ENCODE data around the genes GRID2IP, CCZ1B and PHF14.

DNA sequence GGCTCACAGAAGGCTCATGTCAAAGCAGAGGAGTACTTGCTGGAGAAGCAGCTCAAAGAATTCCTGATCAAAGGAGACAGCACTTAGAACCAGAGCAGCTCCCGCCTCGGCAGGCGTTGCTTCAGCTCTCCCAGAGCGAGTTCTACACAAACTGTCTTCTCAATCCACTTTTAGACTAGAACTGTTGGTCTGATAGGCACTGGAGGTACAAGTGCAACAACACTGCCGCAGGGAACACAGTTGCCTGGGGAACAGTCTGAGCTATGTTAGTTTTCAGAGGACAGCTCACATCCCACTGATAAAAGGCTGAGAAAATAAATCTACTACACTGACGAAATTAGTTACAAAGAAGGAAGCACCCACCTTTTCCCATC, 35.4 kb downstream of the CYTH3 start:
- RRBS: no CpG with 5 or more reads among the region's 6 CpGs

DNA sequence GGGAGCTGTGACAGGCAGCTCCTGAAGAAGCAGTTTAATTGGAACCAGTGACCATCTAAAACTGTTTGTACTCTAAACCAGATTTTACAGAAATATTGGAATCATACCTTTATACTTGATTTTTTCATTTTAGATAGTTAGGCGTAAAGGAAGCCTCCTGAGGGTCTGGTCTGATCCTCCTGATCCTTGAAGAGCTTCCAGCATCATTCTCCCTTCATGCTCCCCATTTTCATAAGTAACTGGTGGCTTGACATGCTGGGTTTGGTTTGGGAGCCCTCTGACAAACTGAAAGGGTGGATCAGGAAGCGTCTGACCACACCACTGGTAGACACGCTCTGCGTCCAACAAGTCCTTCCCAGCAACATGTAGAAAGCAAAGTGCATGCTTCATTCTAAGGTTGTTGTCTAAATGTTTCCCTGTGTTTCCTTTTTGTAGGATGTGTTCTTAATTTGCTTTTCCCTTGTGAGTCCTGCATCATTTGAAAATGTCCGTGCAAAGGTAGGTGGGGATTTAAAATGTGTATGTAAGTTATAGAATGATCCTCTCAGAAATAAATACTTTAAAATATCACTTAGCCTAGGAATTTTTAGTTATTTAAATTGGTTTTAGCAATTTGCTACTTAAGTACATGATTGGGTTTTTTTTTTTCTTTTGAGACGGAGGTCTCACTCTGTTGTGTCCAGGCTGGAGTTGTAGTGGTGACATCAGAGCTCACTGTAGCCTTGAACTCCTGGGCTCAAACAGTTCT, 25.5 kb downstream of the RAC1 start:
- RRBS: no CpG with 5 or more reads among the region's 6 CpGs

DNA sequence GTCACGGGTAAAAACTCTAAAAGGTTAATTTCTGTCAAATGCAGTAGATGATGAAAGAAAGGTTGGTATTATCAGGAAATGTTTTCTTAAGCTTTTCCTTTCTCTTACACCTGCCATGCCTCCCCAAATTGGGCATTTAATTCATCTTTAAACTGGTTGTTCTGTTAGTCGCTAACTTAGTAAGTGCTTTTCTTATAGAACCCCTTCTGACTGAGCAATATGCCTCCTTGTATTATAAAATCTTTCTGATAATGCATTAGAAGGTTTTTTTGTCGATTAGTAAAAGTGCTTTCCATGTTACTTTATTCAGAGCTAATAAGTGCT, 28.9 kb downstream of the RAC1 start:
- RRBS: no CpG with 5 or more reads among the region's 3 CpGs

DNA sequence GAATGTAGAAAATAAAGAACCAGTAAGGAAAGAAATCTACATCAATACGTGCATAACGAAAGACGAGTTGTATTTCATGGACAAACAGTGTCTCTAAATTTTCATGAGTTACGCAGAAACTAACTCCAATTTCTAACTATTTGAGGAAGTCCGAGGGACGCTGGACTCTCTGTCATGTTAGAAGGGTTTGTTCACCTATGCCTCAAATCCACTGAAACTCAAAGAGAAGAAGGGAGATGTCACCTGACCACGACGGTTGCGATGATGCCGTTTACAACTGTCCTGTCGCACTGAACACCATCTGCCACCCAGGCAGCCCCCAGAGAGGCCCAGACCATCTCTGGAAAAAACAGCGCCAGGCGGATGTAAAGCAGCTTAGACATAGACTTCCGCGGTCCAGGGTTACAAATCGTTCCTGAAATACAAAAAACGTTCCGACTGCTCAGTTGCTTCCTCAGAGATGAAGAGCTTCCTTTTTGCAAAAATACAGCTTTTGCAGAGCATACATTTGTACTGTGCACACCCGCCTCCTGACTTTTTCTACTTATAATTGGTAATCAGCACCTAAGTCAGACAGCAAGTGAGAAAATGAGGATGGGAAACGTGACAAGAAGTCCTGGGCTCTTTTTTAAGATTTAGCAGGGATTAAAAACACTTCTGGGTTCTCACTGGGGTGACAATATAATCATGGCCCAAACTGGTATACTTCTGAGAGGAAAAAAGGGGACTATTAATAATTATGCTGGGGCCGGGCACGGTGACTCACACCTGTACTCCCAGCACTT, 11.4 kb downstream of the DAGLB start:
- RRBS: no CpG with 5 or more reads among the region's 22 CpGs

- RRBS: 84% methylated on average over 6 of the region's 24 CpGs
Measured at GRCh38 chr7:6551180-6551565, at the start of gene GRID2IP. Gene GRID2IP, minus strand, starts transcription at chr7:6551461.

GRCh38 chr7:6636539-6636972, 562 bp upstream of the ZNF316 start:
- RRBS: 2% methylated on average over 4 of the region's 18 CpGs

DNA sequence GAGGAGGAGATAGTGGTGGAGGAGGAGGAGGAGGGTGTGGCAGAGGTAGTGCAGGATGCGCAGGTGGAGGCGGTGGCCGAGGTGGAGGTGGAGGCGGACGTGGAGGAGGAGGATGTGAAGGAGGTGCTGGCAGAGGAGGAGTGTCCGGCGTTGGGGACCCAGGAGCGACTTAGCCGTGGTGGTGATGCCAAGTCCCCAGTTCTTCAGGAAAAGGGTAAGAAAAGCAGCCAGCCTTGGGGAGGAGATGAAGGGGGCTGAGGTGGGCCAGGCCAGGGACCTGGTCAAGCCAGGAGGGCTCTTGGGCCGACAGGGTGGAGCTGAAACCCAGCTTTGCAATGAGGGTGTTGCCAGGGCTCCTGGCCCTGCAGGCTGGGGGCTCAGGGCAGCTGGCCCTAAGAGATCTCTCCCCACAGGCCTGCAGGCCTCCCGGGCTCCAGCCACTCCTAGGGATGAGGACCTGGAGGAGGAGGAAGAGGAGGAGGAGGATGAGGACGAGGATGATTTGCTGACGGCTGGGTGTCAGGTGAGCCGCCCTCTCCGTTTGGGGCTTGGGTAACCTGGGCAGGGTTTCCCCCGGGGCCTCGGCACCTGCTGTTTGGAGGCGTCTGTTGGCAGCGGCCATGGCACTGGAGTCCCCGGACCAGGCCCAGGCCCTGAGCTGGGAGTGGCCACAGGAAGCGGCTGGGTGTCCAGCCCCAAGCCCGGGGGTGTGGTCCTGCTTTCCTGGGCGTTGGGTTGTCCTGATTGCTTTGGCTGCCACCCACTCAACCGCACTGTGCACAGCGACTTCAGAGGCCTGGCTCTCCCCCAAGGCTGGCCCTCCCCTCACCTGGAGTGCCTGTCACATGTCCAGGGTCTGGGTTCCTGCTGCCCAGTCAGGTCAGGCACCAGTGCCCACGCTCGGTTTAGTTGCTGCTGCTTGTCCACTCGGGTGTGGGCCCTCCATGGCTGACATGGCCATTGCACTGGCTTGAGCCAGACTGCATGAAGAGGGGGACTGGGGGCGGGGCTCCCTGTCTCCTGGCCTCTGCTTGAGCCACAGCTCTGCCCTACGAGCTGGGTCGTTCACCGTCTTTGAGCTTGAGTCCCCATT, 5.8 kb downstream of the ZNF316 start:
- RRBS: 95% methylated on average over 7 of the region's 32 CpGs

- RRBS: no CpG with 5 or more reads among the region's 7 CpGs
Measured at GRCh38 chr7:6702802-6703502, 3.8 kb downstream of the ZNF12 start.

GRCh38 chr7:6825886-6826543, at the start of gene CCZ1B:
Gene CCZ1B, minus strand, starts transcription at chr7:6826275.
- RRBS: no CpG with 5 or more reads among the region's 61 CpGs

- RRBS: no CpG with 5 or more reads among the region's 5 CpGs
Measured at GRCh38 chr7:7688931-7689447, 29.4 kb downstream of the RPA3 start.

- RRBS: no CpG with 5 or more reads among the region's 2 CpGs
Measured at GRCh38 chr7:7919374-7919868, 49.2 kb upstream of the GLCCI1 start.

GRCh38 chr7:7972113-7972756, 3.6 kb downstream of the GLCCI1 start:
- RRBS: no CpG with 5 or more reads among the region's 8 CpGs

- RRBS: no CpG with 5 or more reads among the region's 2 CpGs
Measured at GRCh38 chr7:7996366-7997111, 27.9 kb downstream of the GLCCI1 start.

DNA sequence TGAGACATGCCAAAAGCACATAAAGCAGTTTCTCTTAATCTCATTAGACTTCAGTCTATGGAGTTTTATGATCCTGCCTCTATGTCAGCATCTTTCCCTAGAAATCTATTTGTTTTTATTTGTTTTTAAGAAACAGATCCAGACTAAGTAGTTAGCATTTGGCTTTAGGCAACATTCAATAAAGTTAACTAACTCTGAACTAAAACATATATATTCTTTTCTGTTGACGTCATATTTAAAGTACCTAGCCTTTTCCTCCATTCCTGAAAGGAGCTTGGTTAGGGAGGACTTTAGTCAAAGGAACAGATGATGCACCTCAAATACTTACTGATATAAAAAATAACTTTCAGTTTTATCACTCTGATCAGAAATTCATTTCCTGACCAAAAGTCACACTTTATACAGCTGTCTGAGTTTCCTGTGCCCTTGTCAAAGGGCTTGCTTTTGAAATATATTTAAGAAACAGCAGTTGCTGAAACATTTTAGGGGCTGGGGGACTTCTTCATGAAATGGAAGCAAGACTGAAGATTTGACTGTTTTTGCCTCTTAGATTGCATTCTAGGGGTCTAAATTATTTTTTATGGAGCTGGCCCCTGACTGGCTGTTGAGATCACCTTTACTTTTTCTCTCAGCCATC, 46.5 kb downstream of the GLCCI1 start:
- RRBS: no CpG with 5 or more reads among the region's 1 CpG

GRCh38 chr7:8214220-8215121, 47.5 kb downstream of the ICA1 start:
- RRBS: no CpG with 5 or more reads among the region's 12 CpGs

DNA sequence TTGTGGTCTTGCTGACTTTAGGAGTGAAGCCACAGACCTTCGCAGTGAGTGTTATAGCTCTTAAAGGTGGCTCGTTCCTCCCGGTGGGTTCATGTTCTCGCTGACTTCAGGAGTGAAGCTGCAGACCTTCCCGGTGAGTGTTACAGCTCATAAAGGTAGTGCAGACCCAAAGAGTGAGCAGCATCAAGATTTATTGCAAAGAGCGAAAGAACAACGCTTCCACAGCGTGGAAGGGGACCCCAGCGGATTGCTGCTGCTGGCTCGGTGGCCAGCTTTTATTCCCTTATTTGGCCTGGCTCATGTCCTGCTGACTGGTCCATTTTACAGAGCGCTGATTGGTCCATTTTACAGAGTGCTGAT, 1067.6 kb downstream of the NDUFA4 start:
- RRBS: 2% methylated on average over 2 of the region's 11 CpGs

- RRBS: no CpG with 5 or more reads among the region's 35 CpGs
Measured at GRCh38 chr7:10973472-10974053, at the start of gene PHF14. Gene PHF14, plus strand, starts transcription at chr7:10973872.

DNA sequence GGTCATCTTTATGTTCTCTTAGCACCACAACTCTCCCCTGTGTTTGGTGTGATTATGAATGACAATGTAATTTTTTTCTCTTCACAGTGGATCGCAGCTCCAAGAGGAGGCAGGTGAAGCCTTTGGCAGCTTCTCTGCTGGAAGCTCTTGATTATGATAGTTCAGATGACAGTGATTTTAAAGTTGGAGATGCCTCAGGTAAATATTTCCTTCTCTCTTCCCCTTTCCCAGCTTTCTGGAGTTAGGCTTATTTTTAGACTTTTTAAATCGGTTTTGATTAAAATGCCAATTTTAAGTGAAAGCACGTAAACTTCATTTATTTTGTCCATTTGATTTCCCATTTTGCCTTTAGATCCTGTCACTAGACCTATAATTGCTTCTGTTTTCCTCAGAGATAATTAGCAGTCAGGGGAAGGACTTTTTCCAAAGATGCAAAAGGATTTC, 1.1 kb downstream of the PHF14 start:
- RRBS: no CpG with 5 or more reads among the region's 3 CpGs

GRCh38 chr7:10997235-10998019, 23.8 kb downstream of the PHF14 start:
- RRBS: no CpG with 5 or more reads among the region's 2 CpGs

- RRBS: no CpG with 5 or more reads among the region's 7 CpGs
Measured at GRCh38 chr7:11620893-11621490, 211.0 kb downstream of the THSD7A start.